ENCODE data around the gene FAT1.

DNA sequence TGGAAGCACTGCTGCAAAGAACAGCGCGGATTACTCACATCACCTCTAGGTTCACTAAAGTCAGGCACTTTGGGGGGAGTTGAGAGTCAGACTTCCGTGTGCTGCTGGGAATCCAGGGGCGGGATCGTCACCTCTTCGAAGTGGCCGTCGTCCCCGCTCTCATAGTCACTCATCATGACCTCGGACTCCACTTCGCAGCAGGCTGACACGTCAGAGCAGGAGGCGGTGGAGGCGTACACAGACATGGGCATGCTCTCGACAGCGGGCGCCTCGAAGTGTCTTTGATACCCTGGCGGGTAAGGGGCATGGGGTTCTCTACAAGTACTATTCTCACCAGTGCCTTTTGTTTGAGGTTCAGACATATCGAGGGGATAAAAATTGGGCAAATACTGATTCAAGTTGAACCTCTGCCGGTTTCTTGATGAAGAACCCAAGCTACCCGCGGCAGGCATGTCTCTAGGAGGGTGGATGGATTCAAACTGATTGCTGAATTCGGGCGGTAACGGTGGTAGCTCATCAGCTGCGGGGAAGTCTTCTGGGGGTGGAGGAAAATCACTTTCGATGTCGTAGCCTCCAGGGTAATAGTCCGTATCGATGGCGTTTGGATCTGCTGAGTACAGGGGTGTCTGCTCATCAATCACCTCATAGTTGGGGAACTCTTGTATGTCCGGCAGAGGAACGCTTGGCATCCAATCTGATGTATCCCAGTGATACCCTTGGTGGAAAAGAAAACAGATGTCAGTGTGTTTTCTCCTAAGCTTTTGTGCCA is 33.3 kb upstream of the MTNR1A start:
- PRO-cap = no peak
- RAMPAGE, long total RNA, 5 experiments = no peak in any of the 5 experiments
- RRBS = no CpG with 5 or more reads among the region's 34 CpGs

DNA sequence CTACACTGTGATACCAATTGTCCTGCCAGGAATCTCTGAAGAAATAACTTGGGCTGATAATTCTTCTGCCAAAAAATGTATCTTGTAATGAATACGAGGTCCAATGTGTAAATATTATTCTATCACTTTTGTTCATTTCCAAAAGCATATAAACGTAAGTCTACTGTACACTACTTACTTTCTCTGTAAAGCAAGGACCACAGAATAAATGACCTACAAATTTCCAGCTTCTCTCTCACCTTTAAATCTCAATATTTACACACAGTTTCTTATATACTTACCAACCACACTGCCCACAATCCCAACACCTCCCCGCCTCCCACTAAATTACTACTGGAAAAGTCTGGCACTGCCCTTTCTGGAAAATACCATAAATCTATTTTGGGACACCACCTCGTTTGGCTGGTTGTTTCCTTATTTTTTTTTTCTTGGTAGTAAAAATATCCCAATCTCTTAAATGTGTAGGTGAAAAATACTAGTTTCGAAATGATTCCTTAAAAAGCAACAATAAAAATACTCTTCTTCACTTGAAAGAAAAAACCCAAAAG is 19.6 kb downstream of the FAT1 start:
- PRO-cap = no peak
- RAMPAGE, long total RNA, 5 experiments = start-site peak on the minus strand in 1 of 5 experiments, centred at position 362 of the sequence, 5 reads per replicate
- RRBS = no CpG with 5 or more reads among the region's 5 CpGs

DNA sequence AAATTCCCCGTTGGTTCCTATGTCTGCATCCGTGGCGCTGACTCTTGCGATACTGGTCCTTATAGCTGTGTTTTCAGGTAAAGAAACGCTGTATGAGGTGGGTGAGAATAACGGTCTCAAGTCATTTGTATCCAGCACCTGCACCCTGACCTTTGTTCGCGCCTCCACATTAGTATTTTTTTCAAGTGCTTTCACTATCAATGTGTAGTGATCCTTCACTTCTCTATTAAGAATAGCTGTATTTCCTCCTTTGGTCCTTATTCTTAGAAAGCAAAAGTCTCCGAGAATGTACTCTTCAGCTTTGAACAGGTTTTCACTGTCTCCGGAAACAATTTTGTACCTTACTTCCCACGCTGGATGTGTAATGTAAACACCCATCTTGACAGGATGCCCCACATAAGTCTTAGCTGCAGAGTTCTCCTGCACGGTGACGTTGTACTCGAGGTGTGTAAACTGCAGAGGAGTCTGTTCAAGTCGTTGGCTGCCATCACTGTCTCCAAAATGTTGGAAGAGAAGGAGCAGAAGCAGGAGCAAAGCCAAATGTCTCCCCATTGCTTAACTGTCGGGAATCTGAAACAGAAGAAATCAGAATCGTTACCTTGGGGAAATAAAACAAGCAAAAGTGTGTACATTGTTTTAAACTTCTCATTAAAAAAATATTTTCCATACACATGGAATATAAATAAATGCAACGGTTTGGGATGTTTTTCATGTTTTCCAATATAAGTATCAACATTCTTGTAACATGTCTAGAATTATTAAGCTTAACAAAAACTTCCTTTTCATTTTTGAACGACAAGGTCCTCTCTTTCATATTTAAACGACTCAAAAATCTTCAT is 14.2 kb downstream of the FAT1 start:
- PRO-cap = no peak
- RAMPAGE, long total RNA, 5 experiments = start-site peak on the minus strand in 2 of 5 experiments, centred at positions 202 to 576 of the sequence, 14 to 28 reads per replicate
- RRBS = no CpG with 5 or more reads among the region's 20 CpGs

DNA sequence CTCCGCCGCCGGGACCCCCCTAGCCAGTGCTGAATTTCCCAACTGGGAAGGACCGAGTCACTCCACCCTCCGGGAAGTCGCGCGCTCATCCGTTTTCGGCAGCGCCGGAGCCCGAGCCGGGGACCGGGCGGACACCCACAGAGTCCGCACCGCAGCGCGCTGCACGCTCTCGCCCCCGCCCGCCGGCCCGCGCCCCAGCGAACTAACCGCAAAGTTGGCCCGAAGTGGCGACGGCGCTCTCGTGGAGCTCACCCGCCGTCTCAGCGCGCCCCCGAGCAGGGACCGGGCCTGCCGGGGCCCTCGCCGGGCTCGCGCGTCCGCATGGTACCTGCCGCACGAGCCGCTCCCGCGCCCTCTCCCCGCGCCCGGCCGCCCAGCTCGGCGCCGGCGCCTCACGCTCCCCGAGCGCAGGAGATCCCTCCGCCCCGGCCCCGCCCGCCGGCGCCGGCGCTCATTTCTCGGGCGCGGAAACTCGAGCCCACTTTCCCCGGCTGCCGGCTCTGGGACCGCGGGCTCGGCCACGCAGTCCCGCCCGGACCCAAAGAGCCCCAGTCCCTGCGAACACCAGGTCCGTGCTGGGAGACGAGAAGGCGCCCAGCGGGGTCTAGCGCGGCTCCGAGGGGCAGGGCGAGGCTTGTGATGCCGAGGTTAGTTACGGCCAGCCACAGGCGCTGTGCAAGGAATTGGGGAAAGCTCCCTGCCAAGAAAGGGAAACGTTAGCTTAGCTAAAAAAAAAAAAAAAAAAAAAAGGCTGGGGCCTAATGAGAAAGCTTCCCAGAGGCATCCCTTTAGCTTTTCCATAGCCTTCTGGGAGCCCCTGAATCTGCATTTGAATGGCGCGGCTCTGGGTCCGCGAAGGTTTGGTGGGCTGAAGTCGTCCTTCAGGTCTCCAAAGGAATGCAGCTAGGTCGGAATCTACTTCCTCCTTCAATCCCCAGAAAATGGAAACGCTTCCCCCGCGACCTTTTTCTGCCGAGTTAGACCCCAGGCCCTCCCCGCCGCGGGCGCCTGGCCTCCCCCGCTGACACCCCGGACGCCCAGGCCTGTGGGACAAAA is at the start of gene FAT1:
FAT1 (minus strand) TSS at position 400 of the 1,056 bp plus-strand sequence.
- PRO-cap = bidirectional peak, plus-strand start at position 481 of the sequence, minus-strand start at position 357 of the sequence
- RAMPAGE, long total RNA, 5 experiments = start-site peak on the minus strand in 4 of 5 experiments, centred at positions 285 to 345 of the sequence, 35 to 76 reads per replicate
- RRBS = 7% methylated on average over 69 of the region's 113 CpGs

- PRO-cap = unidirectional peak, minus-strand start at chr4:186724972
- RAMPAGE, long total RNA, 5 experiments = no peak in any of the 5 experiments
- RRBS = 3% methylated on average over 24 of the region's 43 CpGs
These were observed 940 bp upstream of the FAT1 start for GRCh38 chr4:186724513-186725078.

DNA sequence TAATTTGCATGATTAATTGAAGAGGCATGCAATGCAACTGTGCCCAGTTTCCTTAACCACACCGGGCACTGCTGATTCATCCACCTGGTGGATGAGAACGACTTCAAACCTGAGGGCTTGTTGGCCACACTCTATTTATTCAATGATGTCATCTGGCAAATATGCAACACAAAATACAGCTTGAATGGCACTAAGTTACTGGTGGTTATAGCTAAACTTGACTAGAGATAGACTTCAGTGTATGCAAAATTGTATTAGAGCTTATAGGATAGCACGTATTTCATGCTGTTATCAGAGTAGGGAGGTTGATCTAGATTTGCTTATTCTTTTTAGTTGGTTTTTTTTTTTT is 12.3 kb upstream of the FAT1 start:
- PRO-cap = no peak
- RAMPAGE, long total RNA, 5 experiments = no peak in any of the 5 experiments
- RRBS = no CpG with 5 or more reads among the region's 3 CpGs

DNA sequence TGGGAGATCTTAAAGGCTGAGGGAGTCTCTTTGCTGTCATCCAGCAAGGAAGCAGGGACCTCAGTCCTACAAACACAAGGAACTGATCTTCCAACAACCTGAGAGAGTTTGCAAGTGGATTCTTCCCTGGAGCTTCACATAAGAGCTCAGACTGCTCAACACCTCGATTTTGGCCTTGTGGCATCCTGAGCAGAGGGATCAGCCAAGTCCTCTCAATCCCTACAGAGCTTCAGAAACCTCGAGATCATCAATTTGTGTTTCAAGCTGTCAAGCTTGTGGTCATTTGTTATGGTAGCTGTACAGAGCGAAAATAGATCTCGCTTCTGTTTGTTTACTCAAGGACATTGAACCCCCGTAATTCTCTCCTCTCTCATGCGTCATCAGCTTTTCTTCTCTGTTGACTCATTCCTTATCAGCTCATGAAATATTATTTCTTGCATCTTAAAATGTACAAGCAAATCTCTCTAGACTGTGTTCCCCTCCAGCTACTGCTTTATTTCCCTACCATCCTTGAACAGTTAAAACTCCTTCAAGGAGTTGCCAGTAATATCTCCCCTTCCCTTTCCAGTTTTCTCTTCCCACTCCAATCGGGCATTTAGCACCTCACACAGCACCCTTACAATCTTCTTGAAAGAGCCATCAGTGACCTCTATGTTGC is 106.1 kb upstream of the FAT1 start:
- PRO-cap = no peak
- RAMPAGE, long total RNA, 5 experiments = no peak in any of the 5 experiments
- RRBS = no CpG with 5 or more reads among the region's 7 CpGs

GRCh38 chr4:186948403-186948876 is 224.8 kb upstream of the FAT1 start:
- PRO-cap = no peak
- RAMPAGE, long total RNA, 5 experiments = no peak in any of the 5 experiments
- RRBS = no CpG with 5 or more reads among the region's 8 CpGs

- PRO-cap = no peak
- RAMPAGE, long total RNA, 5 experiments = no peak in any of the 5 experiments
- RRBS = no CpG with 5 or more reads among the region's 11 CpGs
These were observed 404.6 kb upstream of the FAT1 start for GRCh38 chr4:187128209-187128676.

DNA sequence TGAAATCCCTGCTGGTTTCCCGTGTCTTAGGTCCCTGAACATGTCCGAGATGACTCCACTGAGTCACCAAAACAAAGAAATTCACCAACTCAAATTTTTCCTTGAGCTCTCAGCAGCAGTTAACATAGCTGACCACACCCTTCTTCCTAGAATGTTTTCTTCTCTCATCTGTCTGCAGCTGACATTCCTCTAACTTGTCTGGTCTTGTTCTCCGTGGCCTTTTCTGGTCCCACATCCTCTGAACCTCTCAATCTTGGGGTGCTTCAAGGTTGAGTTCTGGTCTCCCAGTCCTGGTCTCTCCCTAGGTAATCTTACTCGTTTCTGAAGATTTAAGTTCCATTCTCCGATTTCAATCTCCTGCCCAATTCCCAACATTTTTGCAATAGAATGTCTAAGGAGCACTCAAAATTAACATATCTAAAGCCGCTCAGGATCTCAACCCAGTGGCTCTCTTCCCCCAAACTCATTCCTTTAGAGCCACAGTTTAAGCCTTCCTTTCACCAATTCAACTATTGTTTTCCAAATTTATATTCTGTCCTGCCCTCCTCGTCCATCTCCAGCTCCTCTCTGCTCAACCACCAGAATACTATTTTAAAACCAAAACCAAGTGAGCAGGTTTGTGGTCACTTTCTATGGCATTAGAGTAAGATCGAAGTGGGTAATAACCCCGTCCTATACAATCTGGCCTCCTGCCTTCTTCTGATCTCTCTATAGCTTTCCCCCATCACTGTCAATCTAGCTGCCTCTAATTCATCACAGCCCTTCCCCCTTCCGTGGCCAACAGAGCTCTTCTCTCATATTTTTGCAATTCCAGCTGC is 1.3 kb downstream of the TRIML2 start:
- PRO-cap = no peak
- RAMPAGE, long total RNA, 5 experiments = no peak in any of the 5 experiments
- RRBS = no CpG with 5 or more reads among the region's 10 CpGs

DNA sequence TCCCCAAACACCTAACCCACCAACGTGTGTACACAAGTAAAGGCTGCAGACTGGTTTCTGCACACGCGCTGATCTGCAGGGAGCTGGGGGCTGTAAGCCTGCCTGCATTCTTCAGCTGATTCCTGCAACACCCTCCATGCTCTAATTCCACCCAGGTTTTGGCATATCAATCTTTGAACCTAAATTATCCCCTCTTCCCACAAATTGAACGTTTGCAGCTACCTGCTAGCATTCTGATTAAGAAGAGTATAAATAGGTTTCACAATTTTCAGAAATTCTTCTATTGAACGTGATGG is 820.3 kb downstream of the TRIML1 start:
- PRO-cap = unidirectional peak, plus-strand start at position 211 of the sequence
- RAMPAGE, long total RNA, 5 experiments = no peak in any of the 5 experiments
- RRBS = no CpG with 5 or more reads among the region's 5 CpGs

GRCh38 chr4:189722012-189723079 is 218.3 kb upstream of the FRG1 start:
- PRO-cap = no peak
- RAMPAGE, long total RNA, 5 experiments = no peak in any of the 5 experiments
- RRBS = no CpG with 5 or more reads among the region's 31 CpGs

DNA sequence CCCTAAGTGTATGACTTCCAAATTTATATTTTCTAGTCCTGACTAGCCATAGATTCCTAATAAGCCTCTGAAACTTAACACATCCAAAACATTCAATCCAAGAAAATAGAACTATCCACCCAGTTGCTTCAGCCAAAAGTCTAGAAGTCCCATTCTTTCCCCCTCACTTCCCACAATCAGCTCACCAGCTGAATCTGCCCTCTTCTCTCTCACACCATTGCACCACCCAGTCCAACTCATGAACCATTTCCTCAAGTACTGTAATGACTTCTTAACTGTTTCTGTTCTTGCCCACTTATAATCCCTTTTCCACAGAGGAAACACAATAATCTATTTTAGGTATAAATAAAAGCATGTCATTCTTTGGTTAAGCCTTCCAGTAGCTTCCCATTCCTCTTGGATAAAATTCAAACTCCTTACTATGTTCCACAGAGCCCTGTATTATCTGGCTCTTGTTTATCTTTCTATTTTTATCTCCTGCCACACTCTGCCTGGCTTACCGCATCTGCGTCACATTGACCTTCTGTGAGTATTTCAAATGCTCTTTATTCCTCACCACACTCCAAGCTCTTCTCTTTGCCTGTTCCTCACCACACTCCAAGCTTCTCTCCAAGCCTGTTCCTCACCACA is 205.9 kb upstream of the FRG1 start:
- PRO-cap = no peak
- RAMPAGE, long total RNA, 5 experiments = no peak in any of the 5 experiments
- RRBS = no CpG with 5 or more reads among the region's 2 CpGs

DNA sequence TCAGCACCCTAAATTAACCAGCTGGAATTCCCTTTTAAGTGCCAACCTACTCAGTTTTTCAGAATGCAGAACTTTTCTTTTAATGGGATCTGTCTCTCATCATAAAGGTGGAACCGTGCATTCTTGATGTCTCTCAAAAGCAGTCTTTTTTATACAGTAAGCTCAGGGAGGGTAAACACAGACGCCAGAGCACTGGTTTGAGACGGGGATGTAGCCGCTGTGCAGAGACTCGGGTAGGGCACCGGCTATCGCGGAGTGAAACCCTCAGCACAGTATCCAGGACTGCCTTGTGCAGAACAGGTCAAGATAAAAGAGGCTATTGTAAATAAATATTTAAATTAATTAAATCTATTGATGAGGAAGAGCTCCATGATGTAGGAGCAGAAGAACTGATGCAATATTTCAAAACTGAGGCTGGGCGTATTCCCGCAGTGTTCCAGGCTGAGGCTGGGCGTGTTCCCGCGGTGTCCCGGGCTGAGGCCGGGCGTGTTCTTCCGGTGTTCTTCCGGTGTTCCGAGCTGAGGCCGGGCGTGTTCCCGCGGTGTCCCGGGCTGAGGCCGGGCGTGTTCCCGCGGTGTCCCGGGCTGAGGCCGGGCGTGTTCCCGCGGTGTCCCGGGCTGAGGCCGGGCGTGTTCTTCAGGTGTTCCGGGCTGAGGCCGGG is 130.5 kb upstream of the FRG1 start:
- PRO-cap = no peak
- RAMPAGE, long total RNA, 5 experiments = no peak in any of the 5 experiments
- RRBS = 66% methylated on average over 4 of the region's 38 CpGs